ENCODE measurements around a stretch of chr20.

GRCh38 chr20:58311120-58311621 is 1.7 kb downstream of the RAB22A start:
- RRBS: no CpG with 5 or more reads among the region's 5 CpGs

DNA sequence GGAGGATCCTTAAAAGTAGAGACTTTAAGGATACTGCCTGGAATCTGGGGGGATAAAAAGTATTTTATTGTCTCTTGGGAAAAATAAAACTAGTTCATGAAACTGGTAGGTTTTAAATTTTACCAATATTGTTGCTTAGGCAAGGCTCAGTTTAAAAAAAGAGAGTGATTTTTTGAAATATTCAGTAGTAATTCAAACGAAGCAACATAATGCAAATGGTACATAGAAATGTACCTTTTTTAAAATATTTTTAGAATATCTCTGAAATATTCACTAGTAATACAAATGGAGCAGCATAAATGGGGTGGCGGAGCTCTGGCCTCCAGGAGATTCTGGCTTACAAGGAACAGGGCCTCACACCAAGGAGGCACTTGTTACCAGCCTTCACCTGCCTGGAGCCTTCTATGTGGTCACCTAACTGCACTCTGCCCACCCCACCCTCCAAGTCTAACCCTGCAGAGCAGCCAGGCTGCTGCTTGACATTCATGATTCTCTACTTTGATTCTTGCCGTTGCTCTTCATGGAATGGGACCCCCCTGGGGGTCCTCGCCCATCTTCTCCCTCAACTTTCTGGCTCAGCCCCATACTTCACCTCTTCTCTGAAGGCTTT is 27.0 kb downstream of the RAB22A start:
- RRBS: no CpG with 5 or more reads among the region's 4 CpGs

DNA sequence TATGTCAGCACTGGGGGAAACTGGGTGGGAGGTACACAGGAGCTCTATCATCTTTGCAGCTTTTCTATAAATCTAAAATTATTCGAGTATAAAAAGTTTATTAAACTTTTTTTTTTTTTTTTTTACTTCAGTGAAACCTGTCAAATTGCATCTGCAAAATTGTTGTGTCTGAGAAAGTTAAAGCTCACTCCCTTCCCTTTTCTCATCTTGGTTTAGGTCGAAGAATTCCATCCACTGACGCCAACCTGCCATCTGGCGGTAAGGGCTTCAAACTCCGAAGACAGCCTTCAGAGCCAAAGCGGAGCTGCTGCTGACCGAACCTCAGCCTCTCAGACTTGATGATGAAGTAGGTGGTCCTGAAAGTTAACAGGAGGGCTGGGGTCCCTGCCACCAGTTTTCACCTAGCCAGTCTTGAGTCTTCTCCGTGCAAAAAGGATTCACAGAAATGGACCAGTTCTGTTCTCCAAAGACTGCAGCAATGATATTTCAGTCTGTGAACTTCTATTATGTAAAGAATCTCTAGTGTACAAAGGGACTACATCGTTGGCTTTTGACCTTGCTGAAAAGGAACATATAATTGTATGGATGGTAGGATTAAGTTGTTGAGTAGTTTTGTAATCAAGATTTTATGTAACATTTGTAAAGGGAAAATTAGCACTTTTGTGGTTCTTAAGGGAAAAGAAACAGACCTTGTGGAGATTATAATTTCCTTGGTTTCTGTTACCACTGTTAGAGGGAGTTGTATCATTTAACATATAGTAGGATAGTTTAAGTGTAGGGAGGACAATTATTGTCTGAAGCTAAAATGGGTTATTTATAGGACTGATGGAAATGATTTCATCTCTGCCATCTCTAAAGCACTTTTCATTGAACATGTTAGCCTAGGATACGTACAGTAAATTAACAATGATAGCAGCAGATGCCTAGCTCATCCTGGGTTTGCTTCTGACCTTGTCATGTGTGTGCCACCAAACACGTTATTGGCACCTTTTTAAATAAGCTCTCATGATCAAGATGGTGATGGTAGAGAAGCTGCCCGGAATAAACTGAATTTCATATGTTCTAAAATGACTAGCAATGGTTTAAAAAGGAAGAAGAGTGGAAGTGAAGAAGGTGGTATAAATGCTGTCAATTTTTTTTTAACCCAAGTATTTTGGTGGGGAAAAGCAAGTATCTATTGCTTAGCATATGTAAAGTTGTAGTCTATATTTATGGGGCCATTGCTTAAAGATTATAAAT is 29.2 kb upstream of the VAPB start:
- RRBS: no CpG with 5 or more reads among the region's 12 CpGs

GRCh38 chr20:58649903-58650139 is 1.3 kb upstream of the STX16 start:
- RRBS: over 99% methylated on average over 10 of the region's 27 CpGs

GRCh38 chr20:58651764-58652640 is 919 bp downstream of the STX16 start:
- RRBS: no CpG with 5 or more reads among the region's 38 CpGs

DNA sequence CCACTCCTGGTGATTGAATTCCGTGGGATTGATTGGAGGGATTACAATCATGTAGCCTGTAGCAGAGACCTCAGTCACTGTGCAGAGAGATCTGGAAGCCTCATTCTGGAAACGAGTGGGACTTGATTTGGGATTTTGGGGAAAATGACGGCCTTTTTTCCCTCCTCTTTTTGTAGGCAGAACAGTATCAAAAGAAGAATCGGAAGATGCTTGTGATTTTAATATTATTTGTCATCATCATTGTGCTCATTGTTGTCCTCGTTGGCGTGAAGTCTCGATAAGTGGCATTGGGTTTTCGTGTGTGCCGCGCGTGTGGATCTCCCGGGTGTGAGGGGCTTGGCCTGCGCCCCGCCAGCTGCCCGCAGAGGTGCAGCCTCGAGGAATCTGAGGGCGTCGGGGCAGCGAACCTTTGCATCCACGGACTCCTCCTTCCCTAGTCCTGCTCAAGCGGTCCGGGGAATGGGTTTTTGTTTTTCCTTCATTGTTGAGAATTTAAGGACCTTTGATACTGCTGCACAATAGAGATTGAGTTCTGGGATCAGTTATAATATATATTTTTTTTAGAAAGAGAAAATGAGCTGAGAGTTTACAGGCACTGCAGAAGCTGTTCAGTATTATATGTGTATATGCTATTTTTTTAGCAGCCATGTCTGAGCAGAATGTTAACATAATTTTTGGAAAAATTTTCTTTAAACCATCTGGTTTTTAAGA is 16.4 kb upstream of the NPEPL1 start:
- RRBS: no CpG with 5 or more reads among the region's 22 CpGs

DNA sequence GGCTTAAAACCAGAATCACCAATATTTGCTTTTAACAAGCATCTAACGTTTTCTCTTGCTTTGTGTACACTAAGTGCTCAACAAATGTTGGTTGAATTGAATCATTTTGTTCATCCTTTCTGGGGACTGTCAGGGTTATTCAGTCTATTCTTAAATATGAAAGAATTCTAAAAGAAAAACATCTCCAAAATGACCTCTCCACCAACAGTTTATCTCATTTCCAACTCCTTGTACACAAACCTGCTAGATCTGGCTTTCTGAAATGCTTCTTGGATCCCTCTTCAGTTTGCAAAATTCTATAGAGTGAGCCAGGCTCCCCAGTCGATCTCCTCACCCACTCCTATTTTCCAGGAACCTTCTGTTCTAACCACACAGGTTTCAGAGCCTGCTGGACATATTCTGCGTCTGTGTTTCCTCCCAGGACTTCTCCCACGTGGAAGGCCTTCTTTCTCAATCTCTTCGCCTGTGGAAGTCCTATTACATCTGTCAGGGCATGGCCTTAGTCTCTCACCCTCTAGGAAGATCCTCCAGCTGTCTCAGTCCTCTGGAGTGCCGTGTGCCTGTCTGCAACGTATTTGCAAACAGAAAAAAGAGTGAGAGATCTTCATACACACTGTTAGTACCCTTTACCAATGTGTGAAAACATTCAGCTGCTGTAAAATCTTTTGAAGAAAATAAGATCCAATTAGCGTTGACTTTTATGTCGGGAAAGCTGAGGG is 1.8 kb upstream of the NPEPL1 start:
- RRBS: no CpG with 5 or more reads among the region's 9 CpGs

DNA sequence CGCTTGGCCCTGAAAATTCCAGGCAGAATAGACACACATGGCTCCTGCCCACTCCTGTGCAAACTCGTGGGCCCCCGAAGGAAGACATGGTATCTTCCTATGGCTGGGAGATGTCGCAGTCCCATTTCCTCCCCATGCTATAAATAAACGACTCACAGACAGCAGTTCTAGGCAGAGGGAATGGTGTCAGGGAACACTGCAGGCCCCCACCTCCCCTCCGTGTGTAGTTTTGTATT is 29.6 kb downstream of the NPEPL1 start:
- RRBS: no CpG with 5 or more reads among the region's 6 CpGs

- RRBS: no CpG with 5 or more reads among the region's 15 CpGs
Observed at GRCh38 chr20:58981846-58982523, 929 bp downstream of the NELFCD start.

DNA sequence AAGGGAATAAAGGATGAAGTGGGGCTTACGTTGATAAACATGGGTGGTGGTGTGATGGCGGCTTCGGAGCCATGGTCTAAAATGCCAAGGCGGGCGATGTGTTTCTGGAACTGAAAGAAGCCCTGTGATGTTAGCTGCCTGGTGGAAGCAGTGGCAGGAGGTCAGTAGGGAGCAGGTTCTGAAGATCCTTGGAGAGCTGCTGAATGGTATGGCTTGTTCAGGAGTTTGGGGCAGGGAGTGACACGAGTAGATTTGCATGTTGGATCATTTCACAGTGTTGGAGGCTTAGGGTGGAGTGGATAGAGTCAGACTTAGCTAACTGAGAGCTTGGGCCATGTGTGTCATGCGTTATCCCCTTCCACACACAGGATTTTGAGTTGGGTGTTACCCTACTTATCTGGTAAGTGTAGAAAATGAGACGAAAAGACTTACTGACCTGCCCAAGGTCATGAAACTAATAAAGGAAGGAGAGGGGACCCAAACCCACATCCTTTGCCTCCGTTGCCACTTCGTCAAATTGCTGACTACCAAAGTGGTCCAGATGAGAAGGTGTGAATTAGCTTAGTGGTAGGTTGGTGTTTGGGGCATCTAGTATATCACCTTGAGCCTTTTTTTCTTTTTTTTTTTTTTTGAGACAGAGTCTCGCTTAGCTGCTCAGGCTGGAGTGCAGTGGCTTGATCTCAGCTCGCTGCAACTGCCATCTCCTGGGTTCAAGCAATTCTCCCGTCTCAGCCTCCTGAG is 1.6 kb downstream of the NELFCD start:
- RRBS: no CpG with 5 or more reads among the region's 13 CpGs

DNA sequence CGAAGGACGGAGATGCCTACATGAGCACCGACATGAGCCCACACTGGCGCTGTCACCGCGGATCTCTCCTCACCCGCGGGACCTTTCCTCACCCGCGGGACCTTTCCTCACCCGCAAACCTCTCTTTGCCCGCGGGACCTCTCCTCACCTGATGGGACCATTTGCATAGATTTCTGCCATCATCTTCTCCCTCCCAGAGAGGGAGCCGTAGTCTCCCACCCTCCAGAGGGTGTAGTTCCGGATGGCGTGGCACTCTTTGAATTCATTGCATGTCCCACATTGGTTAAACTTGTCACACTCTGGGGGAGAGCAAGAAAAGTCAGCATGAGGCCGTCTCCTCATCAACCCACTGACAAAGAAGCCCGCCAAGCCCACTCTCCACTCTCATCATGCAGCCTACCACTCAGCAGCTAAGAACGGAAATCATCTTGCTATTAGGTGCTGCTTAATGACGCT is 9.6 kb downstream of the CTSZ start:
- RRBS: no CpG with 5 or more reads among the region's 20 CpGs

DNA sequence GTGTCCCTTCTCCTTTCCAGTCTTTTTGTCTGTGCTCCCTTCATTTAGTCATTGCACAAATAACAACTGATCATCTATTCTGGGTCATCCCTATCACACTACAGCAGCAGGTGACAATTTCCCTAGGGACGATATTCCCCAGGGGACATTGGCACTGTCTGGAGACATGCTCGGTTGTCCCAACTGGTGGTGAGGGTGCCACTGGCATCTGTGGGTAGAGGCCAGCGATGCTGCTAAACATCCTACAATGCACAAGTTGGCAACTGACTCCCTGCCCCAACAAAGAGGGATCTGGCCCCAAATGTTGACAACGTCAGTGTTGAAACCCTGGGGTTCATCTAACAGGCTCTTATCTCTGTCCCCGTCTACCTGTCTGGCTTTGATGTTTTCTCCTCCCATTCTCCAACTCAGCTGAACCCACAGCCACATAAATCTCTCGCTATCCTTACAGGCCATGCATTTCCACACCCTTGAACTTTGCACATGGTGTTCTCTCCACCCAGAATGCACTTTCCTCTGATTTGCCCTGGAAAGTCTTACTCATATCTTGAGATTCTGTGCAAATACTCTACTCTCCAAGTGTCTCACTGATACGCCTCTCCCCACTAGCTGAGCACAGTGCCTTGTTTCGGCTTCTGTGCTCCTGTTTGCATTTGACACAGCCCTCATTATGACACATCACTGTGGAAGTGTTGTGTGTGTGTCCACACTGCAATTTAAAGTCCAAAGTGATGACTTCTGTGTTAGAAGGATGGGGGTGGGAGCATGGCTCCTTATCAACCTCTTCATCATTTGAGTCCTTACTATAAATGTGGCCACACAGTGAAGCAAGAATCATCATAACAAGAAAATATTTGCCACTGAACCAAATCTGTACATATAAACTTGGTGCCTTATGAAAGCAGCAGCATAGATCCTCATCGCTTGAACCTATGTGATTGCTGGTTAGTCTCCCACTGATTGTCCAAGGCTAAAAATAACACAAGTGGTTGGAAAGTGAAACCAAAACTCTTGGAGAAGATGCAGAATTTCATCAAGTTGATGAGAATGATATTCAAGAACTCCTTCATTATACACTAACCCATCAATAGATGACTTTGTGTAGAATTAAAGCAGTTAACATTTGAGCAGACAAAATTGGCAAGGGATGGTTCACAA is 5.4 kb upstream of the PRELID3B start:
- RRBS: no CpG with 5 or more reads among the region's 9 CpGs

DNA sequence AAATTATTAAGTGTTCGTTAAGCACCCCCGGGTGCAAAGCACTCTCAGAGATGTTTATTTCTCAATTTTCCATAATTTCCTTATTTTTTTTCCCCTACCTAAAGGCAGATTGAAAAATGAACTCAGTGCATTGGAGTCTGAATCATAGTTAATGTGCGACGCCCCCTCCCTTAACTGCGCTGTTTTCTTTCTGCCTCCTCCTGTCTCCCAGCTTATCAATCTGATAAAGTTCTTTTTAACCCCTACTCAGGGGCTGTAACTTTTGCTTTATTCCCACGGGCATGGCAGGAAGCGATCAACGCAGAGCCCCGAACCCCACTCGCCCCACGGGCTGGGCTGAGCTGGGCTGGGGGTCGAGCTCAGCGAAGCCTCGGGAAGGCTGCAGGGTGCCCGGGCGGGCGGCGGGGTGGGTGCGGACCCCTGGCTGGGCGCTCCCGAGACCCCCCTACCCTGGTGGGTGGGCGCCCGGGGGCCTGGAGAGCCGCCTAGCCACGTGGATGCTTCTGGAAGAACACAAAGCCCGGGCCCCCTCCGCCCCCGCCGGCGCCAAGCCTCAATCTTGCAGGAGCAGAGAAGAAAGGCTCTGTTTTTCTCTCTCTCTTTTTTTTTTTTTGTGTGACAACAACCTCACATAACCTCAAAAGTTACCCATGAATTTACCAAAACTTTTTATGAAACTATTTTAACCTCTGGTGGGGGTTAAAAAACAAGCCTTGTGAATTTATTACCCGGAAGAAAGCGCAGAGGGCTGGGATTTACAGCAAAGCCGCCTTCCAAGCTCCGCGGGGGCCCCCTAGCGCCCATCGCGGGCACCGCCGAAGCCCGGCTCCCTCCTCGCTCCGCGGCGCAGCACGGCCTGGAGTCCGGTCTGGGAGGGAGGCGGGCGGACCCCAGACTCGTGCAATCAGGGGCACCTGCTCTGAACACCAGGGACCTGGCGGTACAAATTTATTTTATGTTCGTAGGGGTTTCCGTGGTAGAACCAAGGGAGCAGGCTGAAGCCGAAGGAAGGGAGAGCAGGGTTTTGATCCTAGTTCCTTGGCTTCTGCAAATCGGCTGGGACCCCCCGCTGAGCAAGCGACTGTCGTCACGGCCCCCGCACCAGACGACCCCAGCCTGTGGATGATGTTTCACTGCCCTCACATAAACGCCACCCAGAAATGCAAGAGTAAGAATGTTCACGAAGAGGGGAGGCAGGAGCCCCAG is 58.7 kb downstream of the ZNF831 start:
- RRBS: 14% methylated on average over 25 of the region's 63 CpGs

GRCh38 chr20:59289920-59290497 is 10.4 kb upstream of the EDN3 start:
- RRBS: no CpG with 5 or more reads among the region's 6 CpGs

DNA sequence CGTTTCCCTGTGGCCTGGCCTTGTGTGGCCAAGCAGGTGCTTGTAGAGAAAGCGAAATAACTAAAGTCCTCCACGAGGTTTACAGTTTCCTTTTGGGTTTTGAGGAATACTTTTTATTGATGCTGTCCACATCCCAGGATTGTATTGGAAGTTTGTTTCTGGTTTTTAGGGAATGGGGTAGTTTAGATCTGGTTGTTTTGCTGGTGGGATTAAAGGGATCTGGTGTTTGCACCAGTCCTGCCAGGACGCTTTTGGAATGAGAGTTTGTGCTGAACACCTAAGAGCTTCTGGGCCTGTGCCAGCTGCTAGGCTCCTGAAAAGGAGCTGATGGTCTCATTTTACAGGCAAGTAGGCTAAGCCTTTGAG is 161.7 kb downstream of the SYCP2 start:
- RRBS: no CpG with 5 or more reads among the region's 4 CpGs

- RRBS: no CpG with 5 or more reads among the region's 1 CpG
Observed at GRCh38 chr20:59823573-59823899, 109.9 kb downstream of the SYCP2 start.

DNA sequence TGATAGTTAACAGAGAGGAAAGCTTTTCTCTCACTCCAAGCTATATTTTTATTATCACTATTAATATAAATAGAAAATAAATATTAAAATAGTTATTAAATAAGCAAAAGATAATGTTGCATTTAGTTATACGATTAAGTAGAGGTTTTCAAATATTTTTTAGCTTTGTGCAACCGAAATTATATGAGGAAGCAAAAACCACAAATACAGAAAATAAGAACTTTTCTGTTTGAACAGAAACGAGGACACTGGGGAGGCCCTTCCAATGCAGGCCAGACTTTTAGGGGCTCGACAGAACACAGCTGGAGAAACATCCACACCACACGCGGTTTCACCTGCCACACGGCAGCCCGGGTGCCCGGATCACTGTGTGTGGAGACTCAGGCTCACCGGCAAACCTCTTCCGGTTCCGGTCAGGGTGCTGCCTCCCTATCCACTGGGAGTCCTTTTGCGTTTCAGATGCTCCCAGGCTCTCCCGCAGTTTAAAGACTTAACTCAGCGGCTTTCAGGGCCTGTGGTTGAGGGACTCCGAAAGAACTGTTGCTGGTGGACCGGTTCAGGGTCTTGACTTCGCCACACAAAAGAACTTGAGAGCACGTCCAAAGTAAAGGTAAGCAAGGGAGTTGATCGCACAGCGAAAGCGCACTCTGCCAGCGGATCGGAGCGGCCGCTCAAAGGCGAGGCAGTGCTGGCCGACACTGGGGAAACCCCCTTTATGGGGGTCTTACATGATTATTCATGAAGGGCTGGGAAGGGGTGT is 180.0 kb downstream of the CDH26 start:
- RRBS: no CpG with 5 or more reads among the region's 28 CpGs

DNA sequence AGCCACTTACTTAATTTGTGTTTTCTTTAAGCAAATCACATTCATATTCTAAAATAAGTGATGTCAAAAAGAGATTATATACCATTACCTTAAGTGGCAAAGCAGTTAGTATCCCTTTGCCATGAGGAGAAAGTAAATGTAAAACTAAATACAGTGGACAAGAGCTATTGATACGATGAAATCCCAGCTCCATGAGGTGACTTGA is 500.5 kb upstream of the CDH4 start:
- RRBS: no CpG with 5 or more reads among the region's 1 CpG

DNA sequence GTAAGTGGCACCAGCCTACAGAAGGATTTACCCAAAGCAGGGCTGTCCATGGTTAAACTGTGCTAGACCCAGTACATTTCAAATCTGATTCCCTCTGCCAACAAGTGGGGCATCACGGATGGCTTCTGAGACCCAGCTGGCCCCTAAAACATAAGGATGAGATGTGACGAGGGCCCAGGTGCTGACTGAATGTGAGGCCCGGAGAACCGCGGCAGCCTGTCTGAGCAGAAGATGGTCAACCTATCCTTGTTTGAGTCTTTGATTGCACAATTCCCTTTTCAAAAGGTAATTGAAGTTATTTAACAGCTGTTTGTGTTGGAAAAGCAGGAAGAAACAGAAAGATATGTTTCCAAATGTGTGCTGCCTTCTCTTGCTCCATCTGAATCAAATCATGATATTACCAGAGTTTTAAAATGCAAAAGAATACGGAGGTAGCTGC is 276.4 kb upstream of the CDH4 start:
- RRBS: no CpG with 5 or more reads among the region's 6 CpGs